Osteoblast (primary cell): Measurements from ENCODE around the genes NLGN4Y, RBMY1E and DAZ3.

- CAGE, long polyA plus RNA: no peak
- RRBS: no CpG with 5 or more reads among the region's 19 CpGs
Measured at GRCh38 chrY:6908942-6909673, 1.4 kb upstream of the TBL1Y start.

GRCh38 chrY:10068888-10069247 lies 541.2 kb downstream of the TSPY10 start:
- CAGE, long polyA plus RNA: no peak
- RRBS: no CpG with 5 or more reads among the region's 15 CpGs

GRCh38 chrY:10832477-10832764 lies 1304.7 kb downstream of the TSPY10 start:
- CAGE, long polyA plus RNA: no peak
- RRBS: no CpG with 5 or more reads among the region's 3 CpGs

- CAGE, long polyA plus RNA: no peak
- RRBS: no CpG with 5 or more reads among the region's 2 CpGs
Measured at GRCh38 chrY:13388800-13389302, 91.0 kb downstream of the UTY start.

GRCh38 chrY:14524077-14525412 lies at the start of gene NLGN4Y:
TSS of gene NLGN4Y (plus strand) at chrY:14524529.
- CAGE, long polyA plus RNA: no peak
- RRBS: no CpG with 5 or more reads among the region's 87 CpGs

DNA sequence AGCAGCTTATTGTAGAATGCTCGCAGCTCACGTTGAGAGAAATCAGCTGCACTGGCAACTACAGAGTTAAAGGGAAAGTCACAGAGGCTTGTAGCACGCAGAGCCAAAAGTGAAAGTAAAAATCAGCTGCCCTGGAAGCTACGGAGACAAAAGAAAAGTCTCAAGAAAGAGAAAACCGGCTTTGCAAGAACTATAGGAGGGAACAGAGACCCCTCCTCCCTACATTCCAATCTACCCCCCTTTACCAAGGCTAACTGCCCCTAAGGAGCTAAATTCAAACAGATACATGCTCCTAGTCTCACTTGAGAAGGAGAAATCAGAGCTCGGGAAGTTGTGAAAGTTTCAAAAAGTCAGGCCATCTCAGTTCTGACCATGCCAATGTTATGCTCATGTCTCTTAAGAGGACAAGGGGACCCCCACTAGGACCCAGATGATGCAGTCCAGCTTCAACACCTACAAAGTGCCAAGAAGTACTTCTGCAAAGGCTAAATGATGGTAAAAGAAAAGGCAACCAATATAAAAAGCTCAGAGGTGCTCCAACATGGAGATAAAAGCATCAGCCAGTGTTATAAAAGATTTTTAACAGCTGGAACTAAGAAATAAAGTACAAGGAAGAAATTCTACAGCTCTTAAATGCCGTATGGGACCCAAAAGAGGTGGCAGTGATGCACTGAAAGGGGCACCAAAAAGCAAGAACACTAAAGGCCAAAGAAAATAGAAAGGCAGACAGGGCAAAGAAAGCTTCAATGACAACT lies 900.5 kb downstream of the NLGN4Y start:
- CAGE, long polyA plus RNA: no peak
- RRBS: no CpG with 5 or more reads among the region's 7 CpGs

GRCh38 chrY:15867432-15867695 lies 1343.0 kb downstream of the NLGN4Y start:
- CAGE, long polyA plus RNA: no peak
- RRBS: no CpG with 5 or more reads among the region's 4 CpGs

GRCh38 chrY:19042328-19042701 lies 268.8 kb upstream of the HSFY2 start:
- CAGE, long polyA plus RNA: no peak
- RRBS: no CpG with 5 or more reads among the region's 6 CpGs

DNA sequence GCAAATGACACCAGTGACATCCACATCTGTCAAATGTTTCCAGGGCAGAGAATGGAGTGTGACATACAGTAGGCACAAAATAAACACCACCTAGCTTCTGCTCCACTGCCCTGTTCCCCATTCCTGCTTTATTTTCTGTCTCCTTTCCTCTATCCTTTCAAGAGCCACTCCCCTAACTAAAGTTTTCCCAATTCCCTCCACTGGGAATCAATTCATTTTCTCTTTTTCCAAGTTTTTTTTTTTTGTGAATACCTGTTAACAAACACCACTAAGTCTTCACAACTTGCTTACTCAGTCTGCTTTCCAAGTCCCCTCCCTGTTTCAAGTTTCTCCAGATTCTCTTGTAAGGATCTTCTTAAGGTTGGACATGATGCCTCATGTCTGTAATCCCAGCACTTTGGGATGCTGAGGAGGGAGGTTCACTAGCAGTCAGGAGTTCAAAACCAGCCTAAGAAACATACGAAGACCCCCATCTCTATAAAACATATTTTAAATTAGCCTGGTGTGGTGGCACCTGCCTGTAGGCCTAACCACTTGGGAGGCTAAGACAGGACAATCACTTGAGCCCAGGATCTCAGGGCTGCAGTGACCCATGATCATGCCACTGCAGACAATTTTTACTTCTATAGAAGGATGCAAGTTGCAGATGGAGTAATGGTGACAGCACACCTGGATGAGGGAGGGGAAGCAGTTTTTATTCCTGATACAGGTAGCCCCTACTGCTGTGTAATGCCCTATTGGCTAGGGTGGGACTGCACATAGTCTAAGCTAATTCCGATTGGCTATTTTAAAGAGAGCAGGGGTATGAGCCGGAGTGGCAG lies 294.4 kb upstream of the HSFY2 start:
- CAGE, long polyA plus RNA: no peak
- RRBS: no CpG with 5 or more reads among the region's 3 CpGs

GRCh38 chrY:21917880-21918356 lies at the start of gene RBMY1E:
TSS of gene RBMY1E (minus strand) at chrY:21918032.
- CAGE, long polyA plus RNA: no peak
- RRBS: no CpG with 5 or more reads among the region's 31 CpGs

DNA sequence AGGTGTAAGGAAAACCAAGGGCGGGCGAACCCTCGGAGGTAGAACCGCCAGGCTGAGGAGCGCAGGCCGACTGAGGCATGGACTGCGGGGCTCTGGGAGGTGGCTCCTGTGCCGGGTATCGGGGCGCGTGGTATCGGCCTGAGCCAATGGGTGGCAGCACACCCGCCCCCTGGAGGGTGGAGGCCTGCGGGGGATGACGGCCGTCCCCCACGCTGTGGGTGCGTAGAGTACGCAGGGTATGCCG lies at the start of gene DAZ3:
Gene DAZ3, minus strand, starts transcription at position 72 of the 244 bp plus-strand sequence.
- CAGE, long polyA plus RNA: no peak
- RRBS: no CpG with 5 or more reads among the region's 20 CpGs